Testis (tissue), 5 donors: ENCODE results near the genes TMEM191C and UBE2L3.

DNA sequence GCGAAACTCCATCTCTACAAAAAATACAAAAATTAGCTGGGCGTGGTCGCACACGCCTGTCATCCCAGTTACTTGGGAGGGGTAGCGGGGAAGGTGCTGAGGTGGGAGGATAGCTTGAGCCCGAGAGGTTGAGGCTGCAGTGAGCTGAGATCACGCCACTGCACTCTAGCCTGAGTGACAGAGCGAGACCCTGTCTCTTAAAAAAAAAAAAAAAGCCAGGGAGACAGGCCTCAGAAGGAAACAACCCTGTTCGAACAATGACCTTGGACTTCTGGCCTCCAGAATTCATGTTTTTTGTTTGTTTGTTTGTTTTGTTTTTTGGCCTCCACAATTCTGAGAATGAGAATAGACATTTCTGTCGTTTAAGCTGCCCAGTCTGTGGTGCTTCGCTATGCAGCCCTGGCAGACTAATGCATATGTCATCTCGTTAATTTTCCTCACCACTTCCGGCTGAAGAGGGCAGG is 48.2 kb upstream of the SERPIND1 start:
- PRO-cap, 3 experiments = no peak in any of the 3 experiments
- RAMPAGE, long total RNA, 2 experiments = no peak in any of the 2 experiments
- RRBS = 69% methylated on average over 1 of the region's 13 CpGs

GRCh38 chr22:20727315-20728000 is 46.5 kb upstream of the SERPIND1 start:
- PRO-cap, 3 experiments = no peak in any of the 3 experiments
- RAMPAGE, long total RNA, 2 experiments = no peak in any of the 2 experiments
- RRBS = no CpG with 5 or more reads among the region's 20 CpGs

DNA sequence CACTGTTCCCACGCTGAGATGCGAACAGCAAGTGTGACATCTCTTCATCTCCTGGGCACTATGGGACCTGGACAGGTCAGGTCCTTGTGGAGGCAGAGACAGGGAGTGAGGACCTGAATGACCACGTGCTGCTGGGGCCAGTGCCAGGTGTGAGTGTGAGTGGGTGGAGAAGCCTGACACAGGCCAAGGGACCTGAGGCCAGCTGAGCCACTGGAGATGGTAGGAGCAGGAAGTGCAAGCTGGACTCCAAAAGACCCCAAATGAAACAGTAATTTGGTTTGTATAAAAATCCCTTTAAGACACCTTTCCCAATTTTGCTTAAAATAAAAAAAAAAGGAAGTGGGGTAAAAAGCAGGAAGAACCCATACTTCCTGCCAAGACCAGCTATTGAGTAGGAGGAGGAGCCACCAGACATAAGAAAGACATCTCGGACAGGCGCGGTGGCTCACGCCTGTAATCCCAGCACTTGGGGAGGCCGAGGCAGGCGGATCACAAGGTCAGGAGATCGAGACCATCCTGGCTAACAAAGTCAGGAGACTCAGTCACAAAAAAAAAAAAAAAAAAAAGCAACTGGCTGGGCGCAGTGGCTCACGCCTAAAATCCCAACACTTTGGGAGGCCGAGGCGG is 35.3 kb upstream of the SERPIND1 start:
- PRO-cap, 3 experiments = no peak in any of the 3 experiments
- RAMPAGE, long total RNA, 2 experiments = no peak in any of the 2 experiments
- RRBS = no CpG with 5 or more reads among the region's 14 CpGs

DNA sequence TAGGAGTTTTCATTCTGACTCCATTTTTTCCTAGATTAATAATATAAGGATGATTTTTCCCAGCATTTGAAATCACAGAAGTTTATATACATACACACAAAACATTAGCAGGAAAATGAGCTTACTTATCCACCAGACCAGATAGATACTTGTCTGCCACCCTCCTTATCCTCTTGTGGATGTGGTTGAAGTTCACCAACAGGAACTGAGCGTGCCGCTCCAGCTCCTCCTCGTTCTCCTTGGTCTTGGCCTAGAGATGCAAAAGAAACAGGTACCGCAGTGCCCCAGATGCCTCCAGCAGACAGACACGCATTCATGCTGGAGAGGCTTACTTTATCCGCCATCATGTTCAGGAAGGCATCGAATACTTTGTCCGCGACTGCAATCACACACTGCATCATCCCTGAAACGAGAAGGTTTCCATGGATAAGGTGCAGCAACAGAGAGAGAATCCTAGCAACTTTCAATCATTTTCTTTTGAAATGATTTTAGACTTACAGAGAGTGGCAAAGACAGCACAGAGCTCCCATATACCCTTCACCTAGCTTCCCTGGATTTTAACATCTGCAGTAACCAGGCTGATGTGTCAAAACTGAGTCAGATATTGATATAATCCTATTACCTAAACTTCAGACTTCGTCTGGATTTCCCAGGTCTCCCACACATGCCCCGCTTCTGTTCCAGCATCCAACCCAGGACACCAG is 21.0 kb upstream of the SERPIND1 start:
- PRO-cap, 3 experiments = no peak in any of the 3 experiments
- RAMPAGE, long total RNA, 2 experiments = no peak in any of the 2 experiments
- RRBS = no CpG with 5 or more reads among the region's 12 CpGs

GRCh38 chr22:20783723-20784157 is 9.8 kb downstream of the SERPIND1 start:
- PRO-cap, 3 experiments = no peak in any of the 3 experiments
- RAMPAGE, long total RNA, 2 experiments = no peak in any of the 2 experiments
- RRBS = no CpG with 5 or more reads among the region's 9 CpGs

DNA sequence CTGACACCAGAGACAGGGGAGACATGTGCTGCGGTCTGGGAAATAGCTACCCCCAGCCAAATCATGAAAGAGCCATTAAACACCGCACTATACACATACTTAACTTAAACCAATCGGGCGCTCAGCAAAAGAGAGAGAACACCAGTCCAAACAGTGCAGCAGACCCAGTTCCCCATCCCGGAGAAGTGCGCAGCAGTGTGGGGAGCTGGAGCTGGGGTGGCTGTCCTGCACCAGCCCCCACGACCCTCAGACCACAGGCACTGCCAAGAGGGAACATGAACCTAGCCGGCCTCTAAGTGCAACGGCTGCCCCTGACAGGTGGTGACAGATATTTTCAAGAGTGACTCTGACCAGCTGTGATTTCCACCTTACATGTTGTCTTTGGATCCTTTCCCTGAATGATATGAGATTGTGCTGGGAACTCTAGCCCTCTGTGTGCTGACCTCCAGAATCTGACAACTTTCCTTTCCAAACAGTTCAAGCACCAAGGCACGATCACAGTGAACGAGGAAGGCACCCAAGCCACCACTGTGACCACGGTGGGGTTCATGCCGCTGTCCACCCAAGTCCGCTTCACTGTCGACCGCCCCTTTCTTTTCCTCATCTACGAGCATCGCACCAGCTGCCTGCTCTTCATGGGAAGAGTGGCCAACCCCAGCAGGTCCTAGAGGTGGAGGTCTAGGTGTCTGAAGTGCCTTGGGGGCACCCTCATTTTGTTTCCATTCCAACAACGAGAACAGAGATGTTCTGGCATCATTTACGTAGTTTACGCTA is 12.7 kb downstream of the SERPIND1 start:
- PRO-cap, 3 experiments = no peak in any of the 3 experiments
- RAMPAGE, long total RNA, 2 experiments = no peak in any of the 2 experiments
- RRBS = 92% methylated on average over 2 of the region's 21 CpGs

DNA sequence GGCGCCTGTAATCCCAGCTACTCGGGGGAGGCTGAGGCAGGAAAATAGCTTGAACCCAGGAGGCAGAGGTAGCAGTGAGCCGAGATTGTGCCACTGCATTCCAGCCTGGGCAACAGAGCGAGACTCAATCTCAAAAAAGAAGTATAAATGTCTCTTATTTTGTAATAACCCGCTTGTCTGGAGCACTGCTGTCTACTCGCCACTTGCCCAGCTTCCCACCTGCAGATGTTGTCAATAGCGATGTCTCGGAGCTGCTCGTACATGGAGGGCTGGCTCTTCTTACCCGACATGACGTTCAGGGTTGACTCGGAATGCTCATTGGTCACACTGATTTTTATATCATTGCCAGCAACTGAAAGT is 27.8 kb downstream of the SERPIND1 start:
- PRO-cap, 3 experiments = no peak in any of the 3 experiments
- RAMPAGE, long total RNA, 2 experiments = no peak in any of the 2 experiments
- RRBS = no CpG with 5 or more reads among the region's 12 CpGs

- PRO-cap, 3 experiments = no peak in any of the 3 experiments
- RAMPAGE, long total RNA, 2 experiments = no peak in any of the 2 experiments
- RRBS = no CpG with 5 or more reads among the region's 10 CpGs
Observed at GRCh38 chr22:20810611-20811156, 36.8 kb downstream of the SERPIND1 start.

GRCh38 chr22:20857533-20858194 is 947 bp downstream of the PI4KA start:
- PRO-cap, 3 experiments = no peak in any of the 3 experiments
- RAMPAGE, long total RNA, 2 experiments = no peak in any of the 2 experiments
- RRBS = no CpG with 5 or more reads among the region's 12 CpGs

GRCh38 chr22:20999200-20999963 is 2.5 kb downstream of the THAP7 start:
- PRO-cap, 3 experiments = no peak in any of the 3 experiments
- RAMPAGE, long total RNA, 2 experiments = no peak in any of the 2 experiments
- RRBS = no CpG with 5 or more reads among the region's 11 CpGs

GRCh38 chr22:21001071-21001960 is 602 bp downstream of the THAP7 start:
- PRO-cap, 3 experiments = peak in 3 of 3 experiments; most common plus-strand start chr22:21001875 (in 2); most common minus-strand start chr22:21001791 (in 2)
- RAMPAGE, long total RNA, 2 experiments = start-site peak on the plus strand in 1 of 2 experiments, at chr22:21001855-21001907 at its widest, 29 reads per replicate; start-site peak on the minus strand in 2 of 2 experiments, at chr22:21001731-21001828 at its widest, 169 to 217 reads per replicate
- RRBS = 2% methylated on average over 19 of the region's 68 CpGs

DNA sequence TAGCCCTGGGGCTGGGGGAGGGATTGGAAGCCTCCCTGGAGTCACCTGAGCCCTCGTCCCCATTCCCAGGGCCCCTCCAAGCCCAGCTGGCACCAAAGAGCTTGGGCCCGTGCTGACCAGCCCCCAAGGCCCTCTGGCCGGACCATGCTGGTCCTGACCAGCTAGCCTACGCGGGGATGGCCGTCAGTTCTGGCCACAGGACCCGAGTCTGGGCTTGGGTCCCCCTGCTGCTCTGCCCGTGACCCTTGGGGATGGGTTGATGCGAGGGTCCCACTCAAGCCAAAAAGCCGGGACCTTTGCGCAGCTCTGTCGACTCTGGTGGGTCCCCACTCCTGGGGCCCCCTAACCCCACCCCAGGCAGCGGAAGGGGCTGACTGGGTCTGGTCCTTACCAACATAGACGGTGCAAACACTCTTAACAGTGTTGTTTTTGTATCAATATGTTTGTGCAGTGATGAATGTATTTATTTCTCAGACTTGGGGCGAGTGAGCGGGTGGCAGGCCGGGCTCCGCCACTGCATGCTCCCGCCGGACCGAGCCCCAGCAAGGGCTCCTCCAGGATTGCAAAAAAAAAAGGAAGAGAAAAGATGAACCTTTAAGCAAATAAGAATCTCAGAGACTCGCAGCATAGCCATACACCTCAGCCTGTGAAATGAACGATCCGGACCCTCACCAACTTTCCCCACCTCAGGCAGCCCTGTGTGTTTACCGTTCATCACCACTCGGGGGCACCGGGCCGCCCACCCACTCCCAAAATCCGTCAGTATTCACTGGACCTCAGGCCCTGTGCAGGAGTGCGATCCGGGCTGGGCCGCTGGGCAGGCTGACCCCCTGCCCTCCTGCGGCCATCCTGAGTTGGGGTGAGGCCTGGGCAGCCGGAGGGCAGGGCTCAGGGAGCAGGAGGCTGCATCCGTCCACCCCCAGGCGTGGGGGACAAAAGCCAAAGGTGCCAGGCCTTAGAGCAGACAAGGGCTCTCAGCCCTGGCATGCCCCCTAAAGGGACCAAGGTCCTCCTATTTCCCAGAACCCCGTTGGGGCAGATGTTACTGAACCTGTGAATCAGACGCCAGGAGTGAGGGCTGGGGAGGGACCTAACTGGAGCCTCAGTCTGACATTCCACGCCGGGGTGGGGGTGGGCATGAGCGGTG is 17.1 kb upstream of the TMEM191C start:
- PRO-cap, 3 experiments = no peak in any of the 3 experiments
- RAMPAGE, long total RNA, 2 experiments = no peak in any of the 2 experiments
- RRBS = 85% methylated on average over 15 of the region's 41 CpGs

DNA sequence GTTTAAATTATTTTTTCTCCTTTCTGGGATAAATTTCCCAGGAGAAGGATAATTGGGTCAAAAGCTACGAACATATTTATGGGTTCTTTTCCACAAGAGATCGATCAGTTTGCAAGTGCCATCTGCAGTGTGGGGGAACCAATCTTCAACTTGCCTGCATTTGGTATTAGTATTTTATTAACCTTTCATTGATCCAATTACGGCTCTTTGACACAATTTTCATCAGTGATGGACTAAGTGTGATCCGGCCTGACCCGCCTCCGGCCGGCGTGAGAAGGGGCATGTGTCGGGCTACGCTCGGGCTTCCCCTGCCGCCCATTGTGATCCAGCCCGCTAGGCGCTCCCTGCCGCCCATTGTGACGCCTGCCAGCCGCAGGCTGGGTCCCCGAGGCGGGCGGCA is at the start of gene TMEM191C:
TMEM191C (plus strand) TSS at position 350 of the 400 bp plus-strand sequence.
- PRO-cap, 3 experiments = no peak in any of the 3 experiments
- RAMPAGE, long total RNA, 2 experiments = no peak in any of the 2 experiments
- RRBS = no CpG with 5 or more reads among the region's 20 CpGs

DNA sequence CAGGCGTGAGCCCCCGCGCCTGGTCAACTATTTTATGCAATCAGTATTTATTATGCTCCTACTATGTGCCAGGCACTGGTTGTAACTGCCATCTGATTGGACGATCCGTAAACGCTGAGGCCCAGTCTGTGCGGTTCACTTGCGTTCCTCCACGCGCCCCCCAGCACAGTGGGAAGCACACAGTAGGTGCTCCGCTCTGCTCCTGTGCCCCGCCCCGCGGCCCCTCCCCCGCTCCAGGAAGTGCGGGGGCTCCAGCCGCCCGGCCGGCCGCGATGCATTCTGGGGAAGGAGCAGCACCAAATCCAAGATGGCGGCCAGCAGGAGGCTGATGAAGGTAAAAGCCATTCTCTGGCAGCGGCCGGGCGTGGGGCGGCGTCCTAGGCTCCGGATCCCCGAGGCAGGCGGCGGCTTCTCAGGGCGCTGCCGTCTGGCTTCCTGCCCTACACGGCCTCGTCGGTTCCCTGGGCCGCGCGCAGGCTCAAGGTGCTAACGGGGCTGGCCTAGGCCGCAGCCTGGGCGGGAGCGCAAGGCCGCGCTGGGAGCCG is at the start of gene UBE2L3:
UBE2L3 (plus strand) TSS at position 277 of the 545 bp plus-strand sequence.
- PRO-cap, 3 experiments = peak in 3 of 3 experiments; most common plus-strand start position 277 of the sequence (in 2); most common minus-strand start position 162 of the sequence (in 2)
- RAMPAGE, long total RNA, 2 experiments = start-site peak on the plus strand in 2 of 2 experiments, centred at positions 291 to 295 of the sequence, 1,355 to 3,013 reads per replicate
- RRBS = 6% methylated on average over 2 of the region's 46 CpGs

DNA sequence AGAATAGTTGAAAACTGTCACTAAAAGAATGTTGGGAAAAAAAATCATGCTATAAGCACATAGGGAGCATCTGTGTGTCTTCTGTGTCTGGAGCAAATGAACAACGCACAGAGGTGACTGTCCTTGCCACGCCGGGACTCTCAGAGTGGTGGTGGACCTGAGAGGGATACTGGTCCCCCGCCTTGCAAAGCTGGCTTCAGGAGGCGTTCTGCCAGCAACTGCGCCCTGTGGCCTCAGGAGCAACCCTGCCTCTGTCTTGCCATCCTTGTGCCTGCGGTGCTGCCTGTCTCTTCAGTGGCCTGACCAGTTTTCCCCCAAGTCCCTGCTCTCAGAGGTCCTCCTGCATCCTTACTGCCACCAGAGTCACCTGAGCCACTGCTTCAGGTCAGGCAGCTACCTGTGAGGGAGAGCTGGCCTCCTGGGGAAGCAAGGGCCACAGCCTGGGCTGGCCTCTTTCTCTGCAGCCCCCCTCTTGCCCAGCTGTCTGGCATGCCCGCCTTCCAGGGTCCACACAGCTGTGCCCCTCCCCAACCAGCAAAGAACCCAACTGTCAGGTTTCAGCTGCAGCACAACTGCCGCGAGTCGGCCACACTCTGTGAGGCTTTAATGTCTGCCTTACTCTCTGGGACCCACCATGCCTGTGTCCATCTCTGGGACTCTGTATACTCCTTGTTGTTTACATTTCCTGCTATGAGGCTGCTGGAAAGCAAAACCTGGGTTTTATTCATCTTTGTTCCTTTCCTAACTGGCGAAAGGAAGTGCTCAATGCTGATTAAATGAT is 30.5 kb upstream of the YPEL1 start:
- PRO-cap, 3 experiments = no peak in any of the 3 experiments
- RAMPAGE, long total RNA, 2 experiments = no peak in any of the 2 experiments
- RRBS = no CpG with 5 or more reads among the region's 12 CpGs

DNA sequence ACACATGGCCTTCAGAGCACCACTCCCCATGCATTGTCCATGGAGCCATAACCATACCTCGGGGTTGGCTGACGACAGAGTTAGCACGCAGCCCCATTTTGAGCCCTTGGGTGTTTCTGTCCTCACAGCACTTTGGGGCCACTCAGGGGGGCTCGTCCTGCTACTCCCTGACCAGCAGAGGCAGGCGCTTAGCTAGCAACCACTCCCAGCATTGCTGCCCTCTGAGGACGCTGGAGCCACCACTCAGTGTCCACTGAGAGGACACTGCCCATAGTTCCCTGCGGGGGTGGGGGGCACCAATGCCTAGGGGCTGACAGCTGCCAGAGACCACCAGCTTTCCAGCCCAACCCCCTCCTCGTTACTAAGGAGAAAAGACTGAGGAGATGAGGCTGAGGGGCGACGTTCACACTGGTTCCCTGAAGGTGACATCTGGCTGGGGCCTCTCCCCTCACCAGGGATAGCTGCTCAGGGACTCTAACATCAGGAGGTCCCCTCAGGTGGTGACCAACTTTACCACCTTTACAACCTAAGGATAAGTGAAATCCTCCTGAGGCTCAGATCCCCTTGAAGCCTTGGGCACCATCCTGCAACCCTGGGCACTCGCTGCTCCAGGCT is 12.1 kb upstream of the PPM1F start:
- PRO-cap, 3 experiments = no peak in any of the 3 experiments
- RAMPAGE, long total RNA, 2 experiments = no peak in any of the 2 experiments
- RRBS = no CpG with 5 or more reads among the region's 11 CpGs

- PRO-cap, 3 experiments = no peak in any of the 3 experiments
- RAMPAGE, long total RNA, 2 experiments = no peak in any of the 2 experiments
- RRBS = no CpG with 5 or more reads among the region's 9 CpGs
Observed at GRCh38 chr22:22026400-22026966, 43.9 kb upstream of the TOP3B start.

DNA sequence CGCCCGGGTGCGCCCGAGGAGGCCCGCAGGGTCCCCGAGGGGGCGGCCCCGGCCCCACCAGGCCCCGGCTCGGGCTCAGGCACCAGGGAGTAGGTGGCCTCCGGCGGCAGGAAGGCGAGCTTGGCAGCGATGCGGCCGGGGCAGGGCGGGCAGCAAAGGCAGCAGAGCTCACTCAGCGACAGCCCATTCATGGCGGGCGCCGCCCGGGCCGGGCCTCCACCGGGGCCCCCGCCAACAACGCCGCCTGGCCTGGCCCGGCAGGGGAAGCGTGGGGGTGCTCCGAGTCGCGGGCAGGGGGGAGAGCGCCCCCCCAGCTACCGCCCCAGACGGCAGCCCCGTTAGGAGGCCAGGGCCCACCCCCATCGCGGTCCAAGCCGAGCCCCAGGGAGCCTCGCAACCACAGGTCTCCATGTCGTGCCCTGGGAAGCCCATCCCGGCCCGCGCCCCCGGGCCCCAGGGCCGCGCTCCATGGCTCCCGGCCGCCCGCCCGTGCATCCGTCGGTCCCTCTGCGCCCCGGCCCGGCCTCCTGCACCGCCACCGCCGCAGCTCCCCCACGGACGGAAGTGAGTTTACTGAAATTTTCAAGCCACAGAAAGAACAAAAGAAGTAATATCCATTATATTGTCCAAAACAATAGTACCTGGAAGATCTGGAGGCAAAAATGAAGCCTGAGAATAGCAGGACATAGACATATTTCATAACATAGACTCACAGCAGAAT is 126.6 kb upstream of the VPREB1 start:
- PRO-cap, 3 experiments = no peak in any of the 3 experiments
- RAMPAGE, long total RNA, 2 experiments = no peak in any of the 2 experiments
- RRBS = 22% methylated on average over 9 of the region's 61 CpGs

GRCh38 chr22:22161791-22162377 is 82.7 kb upstream of the VPREB1 start:
- PRO-cap, 3 experiments = no peak in any of the 3 experiments
- RAMPAGE, long total RNA, 2 experiments = no peak in any of the 2 experiments
- RRBS = no CpG with 5 or more reads among the region's 5 CpGs

DNA sequence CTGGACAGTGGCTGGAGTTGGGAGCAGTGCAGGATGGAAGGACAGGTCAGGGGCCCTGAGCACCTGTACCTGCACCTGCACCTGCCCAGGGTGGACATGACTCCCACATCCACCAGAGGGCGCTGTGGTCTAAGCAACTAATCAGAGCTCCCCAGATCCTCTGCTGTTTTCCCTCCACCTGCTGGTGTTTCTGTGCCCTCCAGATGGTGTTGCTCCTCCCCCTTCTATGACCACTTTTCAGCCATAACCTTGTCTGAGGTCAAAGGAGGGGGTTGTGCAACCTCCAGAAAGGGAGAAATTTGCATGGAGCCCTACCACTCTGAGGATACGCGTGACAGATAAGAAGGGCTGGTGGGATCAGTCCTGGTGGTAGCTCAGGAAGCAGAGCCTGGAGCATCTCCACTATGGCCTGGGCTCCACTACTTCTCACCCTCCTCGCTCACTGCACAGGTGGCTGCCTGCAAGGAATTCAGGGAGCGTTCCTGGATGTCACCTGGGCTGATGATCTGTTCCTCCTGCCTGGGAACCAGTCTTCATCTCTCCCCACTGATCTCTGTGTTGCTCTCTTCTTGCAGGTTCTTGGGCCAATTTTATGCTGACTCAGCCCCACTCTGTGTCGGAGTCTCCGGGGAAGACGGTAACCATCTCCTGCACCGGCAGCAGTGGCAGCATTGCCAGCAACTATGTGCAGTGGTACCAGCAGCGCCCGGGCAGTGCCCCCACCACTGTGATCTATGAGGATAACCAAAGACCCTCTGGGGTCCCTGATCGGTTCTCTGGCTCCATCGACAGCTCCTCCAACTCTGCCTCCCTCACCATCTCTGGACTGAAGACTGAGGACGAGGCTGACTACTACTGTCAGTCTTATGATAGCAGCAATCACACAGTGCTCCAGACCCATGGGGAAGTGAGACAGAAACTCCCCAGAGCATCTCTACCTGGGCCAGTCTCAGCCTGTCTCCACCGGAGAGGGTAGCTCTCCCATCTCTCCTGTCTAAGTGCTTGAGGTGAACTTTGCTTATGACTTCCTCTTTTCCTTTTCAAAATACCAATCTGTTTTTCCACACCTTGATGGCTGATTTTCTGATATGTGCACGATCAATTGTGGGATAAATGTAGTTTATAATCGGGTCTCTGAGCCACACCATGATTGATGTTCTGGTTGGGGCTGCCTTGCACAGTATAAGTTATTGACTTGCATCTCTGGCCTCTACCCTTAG is 48.8 kb upstream of the VPREB1 start:
- PRO-cap, 3 experiments = no peak in any of the 3 experiments
- RAMPAGE, long total RNA, 2 experiments = no peak in any of the 2 experiments
- RRBS = 83% methylated on average over 4 of the region's 17 CpGs